ENCODE measurements around a stretch of chr3.

- PRO-cap = no peak
- RAMPAGE, long total RNA = no peak
Measured at GRCh38 chr3:160600045-160600343, 34.6 kb upstream of the KPNA4 start.

DNA sequence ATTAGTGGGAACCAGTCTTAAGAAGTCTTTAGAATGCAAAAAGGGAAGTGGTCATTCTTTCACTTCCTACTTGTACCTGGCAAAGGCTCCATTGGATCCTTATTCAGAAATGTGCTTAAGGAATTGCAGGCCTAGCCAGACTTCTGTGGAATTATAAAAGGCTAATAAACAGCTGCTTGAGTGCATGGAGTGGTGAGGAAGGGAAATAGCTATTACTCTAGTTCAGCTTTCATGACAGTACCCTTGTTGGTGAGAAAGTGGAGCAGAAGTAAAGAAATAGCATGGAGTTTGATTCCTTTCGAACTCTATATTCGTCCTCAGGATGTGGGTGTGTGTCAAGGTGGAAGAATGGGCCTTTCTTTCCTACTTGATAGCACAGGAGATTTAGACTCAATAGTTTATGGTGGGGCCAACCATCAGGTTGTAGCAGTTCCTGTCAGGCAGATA is 24.3 kb downstream of the PPM1L start:
- PRO-cap = no peak
- RAMPAGE, long total RNA = no peak

GRCh38 chr3:160837515-160838026 is 81.5 kb downstream of the PPM1L start:
- PRO-cap = no peak
- RAMPAGE, long total RNA = no peak

GRCh38 chr3:160980258-160980710 is 124.9 kb downstream of the B3GALNT1 start:
- PRO-cap = no peak
- RAMPAGE, long total RNA = no peak

DNA sequence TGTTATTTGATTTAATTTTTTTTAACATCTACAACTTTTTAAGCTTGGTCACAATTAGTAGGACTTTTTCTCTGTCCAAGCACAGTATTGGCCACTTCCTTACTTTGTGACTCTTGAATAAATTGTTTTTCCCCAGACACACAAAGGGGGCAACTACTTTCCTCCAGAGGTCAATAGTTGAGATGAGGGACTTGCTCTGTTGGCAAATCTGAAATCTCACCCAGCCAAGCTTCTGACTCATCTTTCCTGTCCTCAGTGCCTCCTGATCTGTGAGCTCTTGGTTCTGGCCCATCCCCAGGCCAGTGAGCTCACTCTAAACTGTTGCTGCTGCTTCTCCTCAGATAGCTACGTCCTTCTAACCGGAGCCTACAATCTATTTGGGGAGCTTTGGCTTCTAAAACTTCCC is 50.1 kb upstream of the NMD3 start:
- PRO-cap = no peak
- RAMPAGE, long total RNA = no peak

DNA sequence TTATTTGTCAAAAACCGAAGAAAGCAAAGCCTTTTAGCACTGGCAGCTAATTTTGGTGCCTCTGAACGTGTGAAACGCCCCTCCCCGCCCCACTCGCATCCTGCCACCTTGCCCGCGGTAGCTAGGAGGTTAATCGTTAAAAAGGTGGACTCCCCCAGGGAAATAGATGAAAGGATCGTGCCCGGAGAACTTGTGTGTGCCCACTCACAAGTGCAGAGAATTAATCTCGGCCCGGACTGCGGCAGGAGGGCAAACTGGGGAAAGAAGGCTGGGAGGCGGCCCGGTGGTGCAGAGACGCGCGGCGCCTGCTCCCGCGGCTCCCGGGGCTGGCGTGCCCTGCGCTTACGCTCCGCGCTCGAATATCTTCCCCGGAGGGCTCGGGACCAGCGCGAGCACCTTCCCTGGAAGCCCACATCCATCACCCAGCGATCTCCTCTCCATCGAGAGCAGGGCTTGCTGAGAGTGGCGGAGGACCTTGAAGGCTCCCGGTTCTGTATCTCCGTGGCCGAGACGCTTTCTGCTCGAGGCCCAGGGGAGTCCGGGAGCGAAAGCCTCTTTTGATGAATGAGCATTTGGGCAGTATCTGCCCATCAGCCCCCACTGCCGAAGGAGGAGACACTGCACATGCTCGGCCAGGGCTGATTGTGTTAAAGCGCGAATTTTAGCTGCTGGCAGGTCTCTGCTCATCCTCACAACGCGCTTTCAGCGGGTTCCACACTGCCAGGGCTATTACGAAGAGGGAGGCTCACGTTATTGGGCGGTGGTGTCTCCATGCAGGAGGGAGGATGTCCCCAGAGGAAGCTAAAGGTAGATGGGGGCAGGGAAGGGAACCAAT is 1.2 kb upstream of the SPTSSB start:
- PRO-cap = bidirectional peak, plus-strand start at position 440 of the sequence, minus-strand start at position 513 of the sequence; bidirectional peak, plus-strand start outside the sequence, minus-strand start at position 703 of the sequence
- RAMPAGE, long total RNA = no peak

- PRO-cap = no peak
- RAMPAGE, long total RNA = no peak
Measured at GRCh38 chr3:161940274-161940748, 443.7 kb downstream of the OTOL1 start.

- PRO-cap = no peak
- RAMPAGE, long total RNA = no peak
Measured at GRCh38 chr3:165078653-165079175, 418 bp upstream of the SI start.

DNA sequence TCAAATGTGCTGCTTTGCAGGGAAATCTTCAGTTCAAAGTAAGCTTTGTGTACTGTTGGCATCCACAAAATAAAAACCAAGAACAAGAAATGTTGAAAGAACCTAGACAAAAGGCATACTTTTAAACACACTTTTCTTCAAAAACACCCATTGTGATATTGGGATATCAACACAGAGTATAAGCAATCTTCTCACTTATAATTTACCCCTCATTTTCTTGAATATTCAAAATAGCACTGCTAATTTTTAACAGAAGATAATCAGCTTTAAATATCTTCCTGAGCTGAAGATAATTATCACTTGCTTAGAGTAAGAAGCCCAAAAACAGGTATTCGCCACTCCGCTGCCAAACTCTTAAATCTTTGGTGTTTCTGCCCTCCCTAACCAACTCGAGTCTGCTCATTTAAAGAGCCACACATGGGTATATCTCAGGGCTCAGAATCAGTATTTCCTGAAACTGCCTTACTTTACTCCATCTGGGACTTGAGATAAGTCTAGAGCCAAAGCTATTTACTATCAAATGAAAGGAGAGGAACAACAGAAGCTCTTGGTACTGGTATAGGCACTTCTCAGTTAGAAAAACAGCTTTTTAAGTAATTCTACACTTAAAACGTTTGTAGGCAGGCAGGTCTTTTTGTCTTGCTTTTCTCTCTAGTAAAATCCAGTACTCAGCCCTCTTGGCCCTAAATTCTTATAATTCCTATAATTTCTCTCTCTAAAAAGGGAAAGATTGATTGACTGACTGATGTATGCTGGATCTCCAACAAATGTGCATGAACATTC is 10.8 kb downstream of the PDCD10 start:
- PRO-cap = no peak
- RAMPAGE, long total RNA = no peak

DNA sequence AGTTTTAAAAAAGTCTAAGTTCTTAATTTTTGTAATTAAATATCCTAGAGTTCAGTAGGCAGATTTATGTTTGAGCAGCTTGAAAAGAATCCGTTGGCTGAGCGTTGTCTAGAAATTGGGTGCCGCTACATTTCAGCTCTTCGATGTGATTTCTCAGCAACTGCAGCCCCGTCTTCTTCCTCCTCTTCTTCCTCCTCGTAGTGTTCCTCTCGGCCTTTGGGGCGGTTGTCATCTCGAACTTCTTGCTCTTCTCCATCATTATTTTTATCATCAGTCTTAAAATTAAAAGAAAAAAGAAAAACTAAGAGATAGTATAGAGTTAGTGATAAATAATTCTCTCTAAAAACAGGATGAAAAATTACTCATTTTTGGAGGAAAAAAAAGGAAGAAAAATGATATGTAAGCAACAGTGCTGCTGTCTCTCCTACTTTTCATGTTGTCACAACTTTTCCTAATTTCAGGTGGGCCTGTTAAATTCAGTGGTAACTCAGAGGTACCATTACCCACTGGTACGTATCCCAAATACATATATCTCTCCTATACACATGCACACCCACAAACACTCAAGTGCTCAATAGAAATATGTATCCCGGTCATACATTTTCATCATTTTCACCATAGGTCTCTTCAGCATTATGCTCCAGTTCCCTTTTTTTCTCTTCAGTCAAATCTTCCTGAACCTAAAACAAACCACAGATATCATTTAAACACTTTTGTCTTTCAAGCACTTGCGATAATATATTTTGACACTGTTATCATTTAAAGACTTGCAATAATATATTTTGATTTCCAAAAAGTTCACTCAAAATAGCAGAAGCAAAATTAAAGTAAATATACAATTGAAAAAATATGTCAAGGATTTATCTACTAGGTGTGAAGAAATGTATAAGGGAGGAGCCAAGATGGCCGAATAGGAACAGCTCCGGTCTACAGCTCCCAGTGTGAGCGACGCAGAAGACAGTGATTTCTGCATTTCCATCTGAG is 85.3 kb downstream of the GOLIM4 start:
- PRO-cap = unidirectional peak, plus-strand start at position 888 of the sequence
- RAMPAGE, long total RNA = no peak

DNA sequence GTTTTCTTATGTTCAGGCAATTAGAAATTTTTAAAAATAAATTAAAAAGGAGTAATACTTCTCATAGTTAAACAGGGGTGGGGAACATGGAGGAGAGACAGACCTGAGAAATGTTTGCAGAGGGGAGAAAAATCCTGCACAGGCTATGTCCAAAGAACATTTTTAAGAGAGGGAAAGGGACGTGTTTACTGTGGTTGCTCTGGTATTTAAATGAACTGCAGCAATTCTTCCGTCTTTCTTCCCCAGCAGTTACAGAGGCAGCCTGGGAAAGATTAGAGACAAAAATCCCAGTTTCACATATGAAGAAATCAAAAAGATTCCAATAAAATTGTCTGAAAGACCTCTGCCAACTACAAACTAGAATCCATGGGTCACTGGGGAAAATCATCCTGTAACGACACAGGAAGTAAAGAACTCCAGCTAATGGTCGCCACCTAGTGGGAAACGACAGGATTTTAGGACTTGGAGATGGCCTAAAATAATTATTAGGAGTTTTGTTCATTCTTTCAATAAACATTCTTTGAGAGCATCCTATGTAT is 69.8 kb upstream of the GOLIM4 start:
- PRO-cap = bidirectional peak, plus-strand start outside the sequence, minus-strand start at position 393 of the sequence
- RAMPAGE, long total RNA = no peak

DNA sequence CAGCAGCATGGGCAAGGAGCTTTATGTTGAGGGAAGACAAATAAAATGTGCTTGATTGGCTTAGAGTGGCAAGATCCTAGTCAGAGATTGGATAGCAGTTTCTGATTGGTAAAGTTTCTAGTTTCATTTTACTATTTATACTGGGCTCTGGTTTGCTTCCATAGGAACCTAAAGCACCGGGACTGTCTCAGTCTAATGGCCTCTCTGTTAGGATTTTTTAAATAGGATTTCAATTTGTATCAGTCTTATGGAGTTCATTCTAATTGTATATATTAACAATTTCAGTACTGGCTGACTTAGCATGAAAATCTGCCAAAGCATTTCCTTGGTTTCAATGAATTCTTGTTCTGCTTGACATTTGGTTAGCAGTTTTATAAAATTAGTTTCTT is 475.1 kb upstream of the GOLIM4 start:
- PRO-cap = no peak
- RAMPAGE, long total RNA = no peak

DNA sequence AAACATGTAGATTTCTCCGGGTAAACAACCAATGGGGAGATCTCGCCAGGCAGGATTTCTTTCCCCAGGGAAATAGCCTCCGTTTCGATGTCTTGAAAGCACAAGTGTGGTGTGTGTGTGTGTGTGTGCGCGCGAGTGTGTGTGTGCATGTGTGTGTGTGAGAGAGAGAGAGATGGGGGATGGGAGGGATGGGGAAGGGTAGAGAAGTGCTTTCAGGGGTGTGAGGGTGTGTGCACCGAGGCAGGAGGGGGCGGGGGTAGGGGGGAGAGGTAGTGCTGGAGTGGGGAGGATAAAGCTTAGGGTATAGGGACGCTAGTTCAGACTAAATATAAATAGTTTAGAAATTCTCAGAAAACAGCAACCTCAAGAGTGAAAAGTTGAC is 515.9 kb downstream of the MECOM start:
- PRO-cap = no peak
- RAMPAGE, long total RNA = no peak

GRCh38 chr3:169454940-169455332 is 208.6 kb downstream of the MECOM start:
- PRO-cap = no peak
- RAMPAGE, long total RNA = no peak

DNA sequence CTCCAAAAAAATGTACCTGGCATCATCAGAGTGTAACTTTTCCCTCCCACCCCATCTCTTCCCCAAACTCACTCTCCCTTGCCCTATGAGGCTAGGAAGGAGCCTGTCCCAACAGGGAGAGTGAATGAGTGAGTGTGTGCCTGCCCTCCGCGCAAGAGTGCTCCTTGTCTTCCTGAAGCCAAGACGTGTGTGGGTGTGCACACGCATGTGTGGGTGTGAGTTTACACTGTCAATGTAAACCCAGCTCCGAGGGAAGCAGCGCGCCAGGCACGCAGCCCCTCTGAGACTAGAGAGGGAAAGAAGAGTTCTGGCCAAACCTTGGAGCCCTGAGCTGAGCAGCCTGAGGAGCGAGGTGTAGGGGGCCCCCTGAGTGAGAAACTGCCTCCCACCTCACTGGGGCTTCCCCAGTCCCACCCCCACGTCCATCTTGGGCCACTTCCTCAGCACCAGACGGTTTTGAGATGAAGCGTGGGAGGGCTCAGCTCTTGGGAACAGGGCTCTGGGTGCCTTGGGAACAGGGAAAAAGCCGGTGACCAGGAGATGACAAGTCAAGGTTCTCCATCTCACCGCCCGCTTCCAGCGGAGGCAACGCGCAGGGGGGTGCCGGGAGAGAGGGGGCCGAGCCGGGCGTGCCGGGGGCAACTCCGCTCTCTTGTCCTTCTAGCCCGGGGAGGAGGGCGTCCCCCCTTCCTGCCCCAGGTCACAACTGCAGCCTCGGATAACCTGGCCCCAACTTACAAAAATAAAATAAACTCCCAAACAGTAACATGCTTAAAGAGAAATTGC is 5.1 kb downstream of the MECOM start:
- PRO-cap = no peak
- RAMPAGE, long total RNA = no peak

DNA sequence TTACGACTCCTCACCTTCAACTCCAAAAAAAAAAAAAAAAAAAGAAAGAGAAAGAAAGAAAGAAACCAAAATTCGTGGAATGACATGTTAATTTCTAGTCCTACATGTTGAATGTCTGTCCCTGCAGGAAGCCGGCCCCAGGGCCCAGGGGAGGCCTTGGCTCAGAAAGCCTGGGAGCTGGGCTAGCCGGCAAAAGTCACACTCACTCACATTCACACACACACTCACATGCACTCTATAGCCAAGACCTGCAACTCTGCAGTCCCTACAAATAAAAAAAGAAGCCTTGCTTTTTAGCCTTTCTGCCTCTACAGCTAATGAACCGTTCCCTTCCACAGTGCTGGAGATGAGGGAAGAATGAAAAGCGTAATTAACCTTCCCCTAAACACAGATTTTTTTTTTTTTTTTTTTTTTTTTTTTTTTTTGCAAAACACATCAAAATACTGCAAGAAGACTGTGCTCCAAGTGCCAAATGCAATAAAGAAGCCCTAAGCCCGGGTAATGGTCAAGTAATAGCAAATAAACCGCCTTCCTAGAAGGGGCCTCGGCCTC is 4.4 kb downstream of the MECOM start:
- PRO-cap = no peak
- RAMPAGE, long total RNA = no peak

- PRO-cap = no peak
- RAMPAGE, long total RNA = no peak
Measured at GRCh38 chr3:169664256-169664657, 745 bp upstream of the MECOM start.

DNA sequence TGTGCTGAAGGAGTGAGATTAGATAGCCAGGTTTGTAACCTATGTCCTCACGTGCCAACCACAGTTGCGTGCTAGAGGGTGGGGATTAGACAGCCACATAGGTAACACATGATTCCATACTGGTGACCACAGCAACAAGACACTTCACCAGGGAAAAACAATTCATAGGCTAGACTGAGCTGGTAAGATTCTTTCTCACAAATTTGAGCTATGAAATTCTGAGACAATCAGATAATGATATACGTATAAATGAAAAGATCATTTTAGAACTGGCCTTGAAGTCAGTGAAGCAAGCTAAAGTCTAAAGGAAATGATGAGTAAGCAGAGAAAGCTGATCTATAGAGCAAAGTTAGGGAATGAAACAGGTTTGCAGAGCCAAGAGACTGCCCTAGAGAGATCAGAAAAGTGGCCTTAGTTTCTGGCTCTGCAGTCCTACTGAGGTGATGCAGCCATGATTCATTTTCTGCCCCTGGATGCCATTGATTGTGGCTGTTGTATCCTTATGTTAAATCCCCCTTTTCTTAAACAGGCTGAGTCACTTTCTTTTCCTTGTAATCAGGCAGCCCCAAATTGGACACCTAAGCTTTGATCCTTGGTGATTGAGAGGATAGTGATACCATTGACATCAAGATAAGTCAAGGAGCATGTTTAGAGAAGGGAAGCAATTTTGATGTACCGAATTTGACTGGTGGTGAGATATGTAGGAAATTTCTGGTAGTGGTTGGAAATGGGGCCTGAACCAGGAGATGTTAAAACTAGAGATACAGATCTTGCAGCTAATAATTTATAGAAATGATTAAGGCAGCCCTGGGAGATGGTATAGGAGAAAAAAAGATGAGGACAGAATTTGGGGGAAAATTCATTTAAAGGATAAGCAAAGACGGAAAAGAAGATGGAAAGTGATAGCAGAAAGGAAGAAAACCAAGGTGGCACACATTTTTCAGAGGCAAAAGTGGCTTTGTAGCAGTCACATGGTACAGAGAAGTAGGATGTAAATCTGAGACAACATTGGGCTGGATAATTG is 18.0 kb downstream of the MYNN start:
- PRO-cap = unidirectional peak, plus-strand start at position 343 of the sequence
- RAMPAGE, long total RNA = no peak

DNA sequence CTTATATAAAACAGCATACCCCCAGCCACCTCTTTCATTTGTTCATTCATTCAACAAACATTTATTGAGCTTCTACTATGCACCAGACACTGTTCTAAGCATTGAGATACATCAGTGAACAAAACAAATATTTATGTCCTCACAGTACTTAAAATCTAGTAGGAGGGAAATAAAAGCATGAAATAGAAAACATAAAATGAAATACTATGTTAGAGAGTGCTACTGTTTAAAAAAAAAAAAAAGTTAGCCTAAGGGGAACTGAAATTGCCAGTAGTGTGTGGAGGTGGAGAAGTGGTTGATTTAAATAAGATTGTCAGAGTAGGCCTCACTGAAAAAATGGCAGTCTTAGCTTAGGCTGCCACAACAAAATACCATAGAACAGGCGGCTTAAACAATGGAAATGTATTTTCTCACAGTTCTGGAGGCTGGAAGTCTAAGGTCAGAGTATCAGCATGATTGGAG is 23.3 kb upstream of the LRRC34 start:
- PRO-cap = no peak
- RAMPAGE, long total RNA = no peak

- PRO-cap = no peak
- RAMPAGE, long total RNA = no peak
Measured at GRCh38 chr3:169865150-169865794, 4.5 kb downstream of the LRRC31 start.